BJ (cell line): ENCODE results near the genes UBR2, C6orf226, KLHDC3, SRF, TTBK1 and LRRC73.

DNA sequence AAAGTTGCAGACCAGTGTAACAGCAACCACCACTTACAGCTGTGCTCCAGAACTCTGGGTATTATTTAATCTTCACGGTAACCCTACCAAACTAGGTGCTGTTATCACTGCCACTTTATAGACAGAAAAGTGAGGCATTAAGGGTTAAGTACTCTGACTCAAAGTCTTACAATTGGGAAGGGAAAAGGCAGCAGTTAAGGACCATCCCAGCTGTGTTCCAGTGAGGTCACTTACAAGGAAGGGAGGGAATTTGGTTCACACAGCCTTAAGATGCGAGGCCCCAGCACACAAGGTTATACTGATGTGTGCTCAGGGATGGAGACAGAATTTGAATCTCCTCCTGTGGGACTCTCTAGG lies 46.7 kb downstream of the TRERF1 start:
- CAGE, long polyA plus RNA: no peak
- RRBS: no CpG with 5 or more reads among the region's 2 CpGs

GRCh38 chr6:42563523-42564683 lies at the start of gene UBR2:
TSS of gene UBR2 (plus strand) at chr6:42564029.
- CAGE, long polyA plus RNA: no peak
- RRBS: 2% methylated on average over 26 of the region's 59 CpGs

- CAGE, long polyA plus RNA: no peak
- RRBS: no CpG with 5 or more reads among the region's 3 CpGs
Observed at GRCh38 chr6:42573533-42574340, 9.9 kb downstream of the UBR2 start.

GRCh38 chr6:42726446-42727695 lies 4.5 kb upstream of the PRPH2 start:
- CAGE, long polyA plus RNA: no peak
- RRBS: 6% methylated on average over 5 of the region's 71 CpGs

- CAGE, long polyA plus RNA: no peak
- RRBS: no CpG with 5 or more reads among the region's 7 CpGs
Observed at GRCh38 chr6:42773812-42774687, 7.8 kb upstream of the BICRAL start.

DNA sequence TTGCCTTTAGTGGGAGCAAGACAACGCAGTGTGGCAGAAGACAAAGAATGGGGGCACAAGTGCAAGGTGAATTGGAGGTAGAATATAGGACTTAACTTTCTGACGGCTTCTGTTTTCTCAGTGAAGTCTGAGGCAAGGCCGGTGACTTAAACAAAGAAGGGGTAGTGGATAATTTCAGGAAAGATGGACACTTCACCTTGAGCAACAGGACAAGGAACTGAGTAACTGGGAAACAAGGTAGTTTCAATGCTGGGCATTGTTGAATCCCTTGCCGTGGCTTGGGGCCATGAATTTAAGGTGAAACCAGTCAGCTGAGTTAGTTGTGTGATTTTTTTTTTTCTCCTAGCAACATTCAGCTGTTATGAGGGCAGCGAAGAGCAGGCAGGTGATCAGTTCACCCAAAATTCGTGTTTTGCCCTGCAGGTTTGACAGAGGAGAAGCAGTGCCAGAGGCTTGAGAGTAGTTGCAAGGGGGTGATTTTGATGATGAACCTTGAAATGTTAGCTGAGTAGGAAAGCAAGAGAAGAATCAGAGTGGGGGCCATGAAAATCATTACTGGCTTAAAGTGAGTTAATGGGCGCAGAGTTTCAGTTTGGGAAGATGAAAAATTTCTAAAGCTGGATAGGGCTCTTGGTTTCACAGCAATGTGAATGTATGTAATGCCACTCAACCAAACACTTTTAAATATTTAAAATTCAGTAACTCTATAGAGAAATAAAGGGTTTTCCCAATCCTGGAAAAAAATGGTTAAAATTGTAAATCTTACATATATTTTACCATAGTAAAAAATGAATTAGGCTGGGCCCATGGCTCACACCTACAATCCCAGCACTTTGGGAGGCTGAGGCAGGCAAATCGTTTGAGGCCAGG lies 6.9 kb downstream of the BICRAL start:
- CAGE, long polyA plus RNA: no peak
- RRBS: no CpG with 5 or more reads among the region's 8 CpGs

GRCh38 chr6:42889904-42890716 lies 511 bp downstream of the C6orf226 start:
- CAGE, long polyA plus RNA: no peak
- RRBS: under 1% methylated on average over 24 of the region's 28 CpGs

- CAGE, long polyA plus RNA: no peak
- RRBS: under 1% methylated on average over 14 of the region's 28 CpGs
Observed at GRCh38 chr6:42890717-42891085, at the start of gene C6orf226. TSS of gene C6orf226 (minus strand) at chr6:42890821.

DNA sequence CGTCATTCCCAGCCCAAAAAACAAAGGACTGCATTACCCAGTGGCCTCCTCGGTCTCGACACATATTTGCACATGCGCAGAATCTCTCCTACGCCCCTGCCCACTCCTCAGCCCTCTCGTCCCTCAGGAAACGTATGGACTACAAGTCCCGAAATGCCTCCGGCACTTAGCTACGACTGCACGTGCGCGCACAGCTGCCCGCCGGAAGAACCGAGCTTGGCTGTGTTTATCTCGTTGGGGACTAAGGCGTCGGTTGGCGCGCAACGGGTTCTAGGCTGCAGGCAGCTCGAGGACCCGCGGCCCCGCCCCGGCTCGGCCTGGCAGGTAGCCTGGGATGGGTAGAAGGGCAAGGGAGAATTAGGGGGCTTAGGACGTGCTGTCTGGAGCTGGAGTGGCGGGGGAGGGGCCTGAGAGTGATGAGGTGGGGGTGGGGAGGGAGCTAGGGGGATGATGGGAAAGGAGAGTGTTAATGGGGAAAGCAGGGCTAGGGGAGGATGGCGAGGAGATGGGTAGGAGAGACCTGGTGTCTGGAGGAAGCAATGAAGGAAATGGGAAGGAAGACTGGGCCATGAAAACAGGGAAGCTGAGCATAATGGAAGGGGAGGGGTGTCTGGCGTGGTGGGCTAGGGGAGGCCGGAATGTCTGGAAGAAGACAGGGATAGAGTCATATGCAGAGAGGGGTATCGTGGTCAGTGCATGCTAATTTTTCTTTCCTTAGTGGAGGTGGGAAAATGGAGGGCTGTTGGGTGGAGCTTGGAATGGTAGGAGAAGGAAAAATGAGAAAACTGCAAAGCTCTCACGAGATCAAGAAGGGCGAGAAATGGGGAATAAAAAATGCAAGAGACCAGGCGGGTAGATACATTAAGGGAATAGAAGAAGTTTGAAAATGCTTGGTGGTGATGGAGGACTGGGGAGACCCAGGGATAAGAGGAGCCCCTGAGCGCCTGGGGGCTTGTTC lies at the start of gene KLHDC3:
TSS of gene KLHDC3 (plus strand) at position 225 of the 958 bp plus-strand sequence.
- CAGE, long polyA plus RNA: start-site peak on the plus strand centred at position 231 of the sequence, 57 bp wide, 1,284 and 858 reads in 2 replicates
- RRBS: 1% methylated on average over 14 of the region's 38 CpGs

DNA sequence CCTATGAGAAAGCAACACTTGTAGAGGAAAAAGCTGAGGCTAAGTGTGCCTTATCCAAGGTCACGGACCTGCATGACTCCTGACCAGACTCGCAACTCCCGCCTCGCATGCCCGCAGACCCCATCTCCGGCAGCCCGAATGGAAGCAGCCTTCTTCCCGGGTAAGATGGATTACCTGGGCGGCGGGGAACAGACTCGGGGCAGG lies 220 bp downstream of the MRPL2 start:
- CAGE, long polyA plus RNA: no peak
- RRBS: no CpG with 5 or more reads among the region's 11 CpGs

DNA sequence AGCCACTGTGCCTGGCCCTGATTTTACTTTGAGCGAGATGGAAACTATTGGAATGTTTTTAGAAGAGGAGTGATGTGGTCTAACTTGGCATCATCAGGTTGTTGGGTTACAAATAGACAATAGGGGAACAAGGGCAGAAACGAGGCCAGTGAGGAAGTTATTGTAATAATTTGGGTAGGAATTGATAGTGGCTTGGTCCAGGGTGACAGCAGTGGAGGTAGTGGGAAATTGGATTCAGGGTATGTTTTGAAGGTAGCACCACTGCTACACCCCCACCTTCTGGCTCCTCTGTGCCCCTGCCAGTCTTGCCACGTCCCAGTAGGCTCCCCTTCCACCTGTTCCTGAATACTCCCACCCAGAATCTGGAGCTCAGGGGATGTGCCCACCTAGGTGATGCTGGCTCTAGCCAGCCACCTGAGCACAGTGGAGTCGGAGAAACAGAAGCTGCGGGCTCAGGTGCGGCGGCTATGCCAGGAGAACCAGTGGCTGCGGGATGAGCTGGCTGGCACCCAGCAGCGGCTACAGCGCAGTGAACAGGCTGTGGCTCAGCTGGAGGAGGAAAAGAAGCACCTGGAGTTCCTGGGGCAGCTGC lies 3.2 kb downstream of the KLC4 start:
- CAGE, long polyA plus RNA: no peak
- RRBS: no CpG with 5 or more reads among the region's 10 CpGs

GRCh38 chr6:43129437-43130089 lies 41.5 kb upstream of the SRF start:
- CAGE, long polyA plus RNA: no peak
- RRBS: no CpG with 5 or more reads among the region's 14 CpGs

DNA sequence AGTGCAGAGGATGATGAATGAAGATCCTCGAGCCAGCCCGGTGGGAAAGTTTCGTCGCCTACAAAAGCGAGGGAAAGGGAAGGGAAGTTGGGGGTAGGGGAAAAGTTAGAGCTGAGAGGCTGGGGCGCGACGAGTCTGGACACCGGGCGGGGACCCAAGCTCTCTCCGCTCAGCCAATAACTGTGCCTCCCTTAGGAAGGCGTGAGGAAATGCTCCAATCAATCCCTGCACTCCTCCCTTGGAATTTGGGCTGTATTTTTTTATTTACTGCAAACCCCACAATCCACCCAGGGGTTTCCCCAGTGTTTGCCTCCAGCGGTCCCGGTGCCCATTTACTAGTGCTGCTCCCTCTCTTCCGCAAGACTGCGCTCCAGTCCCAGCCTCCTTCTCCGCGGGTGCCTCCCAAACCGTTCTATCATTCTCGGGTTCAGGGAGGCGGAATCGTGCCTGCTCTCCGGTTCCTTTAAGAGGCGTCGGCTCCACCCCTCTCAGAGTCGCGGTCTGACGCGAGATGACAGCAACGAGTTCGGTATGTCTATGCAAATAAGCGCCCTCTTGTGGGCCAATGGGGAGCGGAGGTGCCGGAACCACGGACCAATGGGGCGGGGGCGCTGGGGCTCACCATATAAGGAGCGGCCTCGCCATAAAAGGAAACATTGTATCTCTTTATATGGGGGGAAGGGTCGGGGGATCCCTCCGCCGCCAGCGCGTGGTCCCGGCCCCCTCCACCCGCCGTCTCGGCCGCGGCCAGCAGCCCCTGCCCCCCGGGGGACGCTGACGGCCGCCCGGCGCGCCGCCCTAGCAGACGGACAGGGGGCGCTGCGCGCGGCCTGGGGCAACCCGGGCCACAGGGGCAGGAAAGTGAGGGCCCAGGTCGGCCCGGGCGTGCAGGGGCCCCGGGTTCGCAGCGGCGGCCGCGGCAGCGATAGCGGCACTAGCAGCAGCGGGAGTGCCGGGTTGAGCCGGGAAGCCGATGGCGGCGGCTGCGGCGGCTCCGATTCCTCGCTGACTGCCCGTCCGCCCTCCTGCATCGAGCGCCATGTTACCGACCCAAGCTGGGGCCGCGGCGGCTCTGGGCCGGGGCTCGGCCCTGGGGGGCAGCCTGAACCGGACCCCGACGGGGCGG lies at the start of gene SRF:
TSS of gene SRF (plus strand) at position 652 of the 1,126 bp plus-strand sequence.
- CAGE, long polyA plus RNA: no peak
- RRBS: under 1% methylated on average over 47 of the region's 99 CpGs

- CAGE, long polyA plus RNA: no peak
- RRBS: no CpG with 5 or more reads among the region's 2 CpGs
Observed at GRCh38 chr6:43180329-43181012, 1.5 kb upstream of the CUL9 start.

- CAGE, long polyA plus RNA: no peak
- RRBS: no CpG with 5 or more reads among the region's 8 CpGs
Observed at GRCh38 chr6:43204949-43205519, 23.0 kb downstream of the CUL9 start.

- CAGE, long polyA plus RNA: no peak
- RRBS: no CpG with 5 or more reads among the region's 15 CpGs
Observed at GRCh38 chr6:43219956-43220687, 9.2 kb downstream of the DNPH1 start.

DNA sequence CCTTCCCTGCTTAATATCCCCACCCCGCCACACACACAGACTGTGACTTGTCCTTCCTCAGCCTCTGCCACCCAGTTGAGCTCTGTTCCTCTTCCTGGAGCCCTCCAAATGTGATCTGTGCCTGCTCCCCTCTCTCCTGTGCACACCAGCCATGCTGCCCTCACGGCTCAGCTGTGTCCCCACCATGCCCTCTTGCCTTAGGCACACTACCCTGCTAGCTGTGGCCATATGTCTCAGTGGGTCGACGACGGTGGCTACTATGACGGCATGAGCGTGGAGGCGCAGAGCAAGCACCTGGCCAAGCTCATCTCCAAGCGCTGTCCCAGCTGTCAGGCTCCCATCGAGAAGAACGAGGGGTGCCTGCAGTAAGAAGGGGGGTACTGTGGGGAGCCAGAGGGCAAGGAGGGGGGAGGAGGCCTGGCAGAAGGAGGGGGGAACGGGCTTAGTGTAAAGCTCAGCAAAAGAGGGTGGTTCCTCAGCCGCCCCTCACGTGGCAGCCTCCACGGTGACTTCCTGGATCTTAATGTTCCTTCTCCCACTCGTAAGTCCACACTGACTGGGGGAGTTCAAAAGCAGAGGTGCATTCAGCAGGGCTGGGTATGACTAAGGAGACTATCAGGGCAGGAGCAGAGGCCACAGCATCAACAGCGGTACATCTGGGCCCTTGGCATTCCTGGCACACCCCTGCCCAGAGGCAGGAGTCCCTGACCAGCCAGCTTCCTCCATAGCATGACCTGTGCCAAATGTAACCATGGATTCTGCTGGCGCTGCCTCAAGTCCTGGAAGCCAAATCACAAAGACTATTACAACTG lies 8.1 kb downstream of the DNPH1 start:
- CAGE, long polyA plus RNA: no peak
- RRBS: no CpG with 5 or more reads among the region's 18 CpGs

- CAGE, long polyA plus RNA: no peak
- RRBS: 4% methylated on average over 18 of the region's 62 CpGs
Observed at GRCh38 chr6:43243053-43243791, at the start of gene TTBK1. TSS of gene TTBK1 (plus strand) at chr6:43243481.

GRCh38 chr6:43328523-43329105 lies 20.0 kb upstream of the CRIP3 start:
- CAGE, long polyA plus RNA: no peak
- RRBS: no CpG with 5 or more reads among the region's 7 CpGs

GRCh38 chr6:43509779-43510591 lies at the start of gene LRRC73:
TSS of gene LRRC73 (minus strand) at chr6:43510346.
- CAGE, long polyA plus RNA: no peak
- RRBS: 1% methylated on average over 53 of the region's 103 CpGs